SEM (cell line): Measurements from ENCODE around the genes INS and TSPAN32.

GRCh38 chr11:1471292-1471827, 15.2 kb downstream of the MOB2 start:
- PRO-cap = no peak

DNA sequence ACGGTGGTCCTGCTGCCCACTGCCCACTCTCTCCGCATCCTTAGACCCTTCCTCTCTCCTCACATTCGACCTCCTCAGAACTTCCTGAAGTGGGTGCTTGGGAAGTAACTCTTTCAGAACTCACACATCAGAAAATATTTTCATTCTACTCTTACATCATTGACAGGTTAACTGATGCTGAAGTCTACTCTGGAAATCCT, 25.7 kb upstream of the MOB2 start:
- PRO-cap = no peak

GRCh38 chr11:1568426-1569065, 3.5 kb downstream of the DUSP8 start:
- PRO-cap = no peak

DNA sequence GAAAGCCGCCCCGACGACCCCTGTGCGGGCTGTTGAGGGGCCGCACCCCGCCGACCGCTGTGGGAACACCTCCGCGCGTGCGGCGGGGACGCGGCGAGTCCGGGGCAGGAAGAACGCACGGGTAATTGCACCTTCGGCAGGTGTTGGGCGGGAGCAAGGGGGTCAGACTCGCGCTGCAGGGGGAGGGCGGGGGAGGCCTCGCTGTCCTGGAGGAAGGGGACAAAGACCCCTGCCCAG, 795 bp upstream of the DUSP8 start:
- PRO-cap = no peak

DNA sequence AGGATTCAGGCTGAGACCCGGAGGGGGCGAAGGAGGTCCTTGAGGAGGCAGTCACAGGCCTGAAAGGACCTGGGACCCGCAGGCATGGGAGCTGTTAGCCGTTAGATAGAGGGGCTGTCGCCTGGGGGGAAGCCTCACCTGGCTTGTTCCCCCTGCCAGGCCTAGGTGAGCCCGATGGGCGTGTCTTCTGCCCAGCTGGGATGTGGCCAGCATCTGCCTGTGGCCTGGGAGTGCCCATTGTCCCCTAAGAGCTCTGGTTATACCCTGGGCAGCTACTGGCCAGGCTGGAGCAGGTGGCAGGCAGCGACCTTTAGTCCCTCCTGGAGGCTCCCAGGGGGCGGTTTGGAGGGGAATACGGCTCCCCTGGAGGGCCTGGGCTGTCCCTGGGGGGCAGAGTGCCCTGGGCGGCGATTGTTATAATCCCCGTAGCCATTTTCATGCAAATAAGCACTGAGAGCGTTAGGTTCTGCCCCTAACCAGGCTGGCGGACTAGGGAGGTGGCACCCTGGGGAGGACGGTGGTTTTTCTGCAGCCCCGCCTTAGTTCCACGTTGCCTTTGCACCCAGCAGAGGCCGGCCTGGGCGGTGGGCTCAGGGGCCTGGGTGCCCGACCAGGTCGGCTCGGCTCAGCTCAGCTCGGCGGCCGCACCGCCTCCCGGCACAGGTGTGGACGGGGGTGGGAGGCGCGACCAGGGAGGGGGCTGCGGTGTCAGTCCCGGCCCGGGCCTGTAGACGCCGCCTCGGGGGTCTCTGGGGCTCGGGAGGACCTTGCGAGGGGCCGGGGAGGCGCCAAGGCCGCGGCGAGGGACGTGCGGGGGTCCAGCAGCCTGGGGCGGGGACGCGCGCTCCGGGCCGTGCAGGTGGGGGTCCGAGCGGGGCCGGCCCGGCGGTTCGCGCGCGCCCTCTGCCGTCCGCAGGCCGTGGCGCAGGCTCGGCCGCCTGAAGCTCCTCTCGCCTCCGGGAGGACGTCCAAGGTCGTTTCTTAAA, 2.2 kb upstream of the DUSP8 start:
- PRO-cap = no peak

DNA sequence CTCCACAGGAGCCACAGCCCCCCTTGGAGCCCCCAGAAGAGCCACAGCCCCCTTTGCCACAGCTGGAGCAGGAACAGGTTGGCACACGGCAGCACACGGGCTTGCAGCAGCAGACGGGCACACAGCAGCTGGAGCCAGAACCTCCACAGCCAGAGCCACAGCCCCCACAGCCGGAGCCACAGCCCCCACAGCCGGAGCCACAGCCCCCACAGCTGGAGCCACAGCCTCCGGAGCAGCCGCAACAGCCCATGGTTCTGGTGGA, 152 bp downstream of the KRTAP5-1 start:
- PRO-cap = no peak

GRCh38 chr11:1674341-1675282, 22.4 kb upstream of the KRTAP5-6 start:
- PRO-cap = no peak

DNA sequence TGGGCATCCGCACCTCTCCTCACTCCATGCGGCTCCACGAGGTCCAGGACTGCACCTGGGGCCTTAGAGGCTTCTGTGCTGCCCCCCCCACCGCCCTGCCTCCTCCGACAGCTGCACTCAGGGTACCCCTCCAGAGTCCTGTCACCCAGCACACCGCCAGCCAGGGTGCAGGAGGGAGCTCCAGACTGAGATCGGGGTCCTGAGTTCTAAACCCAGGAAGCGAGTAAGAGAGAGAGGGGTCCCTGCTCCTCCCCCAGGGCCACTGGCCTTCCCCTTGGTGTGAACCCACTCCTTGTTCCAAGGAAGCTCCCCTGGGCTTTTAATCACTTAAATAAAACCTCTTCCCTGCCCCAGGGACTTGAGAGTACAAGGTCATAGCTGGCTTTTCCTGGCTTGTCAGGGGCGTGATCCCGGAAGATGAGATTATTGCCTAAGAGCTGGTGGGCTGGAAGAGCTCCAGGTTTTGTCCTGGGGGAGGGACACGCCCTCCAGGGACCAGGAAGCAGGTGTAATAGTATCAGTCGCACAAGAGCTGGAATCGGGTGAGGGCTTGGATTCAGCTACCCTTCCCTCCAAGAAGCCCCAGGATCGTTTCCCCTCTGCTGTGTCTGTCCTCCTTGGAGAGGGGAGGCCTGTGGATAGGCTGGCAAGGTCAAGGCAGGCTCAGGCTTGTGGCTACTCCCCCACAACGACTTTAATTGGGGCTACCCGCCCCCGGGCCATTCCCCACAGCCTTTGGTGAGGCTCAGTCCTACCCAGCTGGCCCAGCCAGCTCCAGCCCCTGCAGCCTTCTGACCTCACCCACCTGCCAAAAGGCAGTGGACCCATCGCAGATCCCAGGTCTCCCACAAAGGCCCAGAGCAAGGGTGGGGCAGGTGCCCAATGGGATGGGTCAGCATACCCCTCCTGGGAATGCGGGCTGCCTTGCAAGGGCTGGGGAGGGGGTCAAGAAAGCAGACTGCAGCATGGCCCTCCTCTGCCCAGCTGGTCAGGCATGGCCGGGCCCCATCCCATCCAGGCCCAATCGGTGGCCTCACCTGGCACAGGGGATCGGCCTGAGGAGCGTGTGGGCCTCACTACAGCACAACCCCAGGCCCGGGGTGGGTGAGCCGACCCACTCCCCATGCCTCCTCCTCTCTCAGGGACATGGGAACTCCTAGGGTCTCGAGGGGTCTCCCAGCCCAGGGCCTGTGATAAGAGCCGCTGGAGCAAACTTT, 1.2 kb downstream of the CTSD start:
- PRO-cap = no peak

DNA sequence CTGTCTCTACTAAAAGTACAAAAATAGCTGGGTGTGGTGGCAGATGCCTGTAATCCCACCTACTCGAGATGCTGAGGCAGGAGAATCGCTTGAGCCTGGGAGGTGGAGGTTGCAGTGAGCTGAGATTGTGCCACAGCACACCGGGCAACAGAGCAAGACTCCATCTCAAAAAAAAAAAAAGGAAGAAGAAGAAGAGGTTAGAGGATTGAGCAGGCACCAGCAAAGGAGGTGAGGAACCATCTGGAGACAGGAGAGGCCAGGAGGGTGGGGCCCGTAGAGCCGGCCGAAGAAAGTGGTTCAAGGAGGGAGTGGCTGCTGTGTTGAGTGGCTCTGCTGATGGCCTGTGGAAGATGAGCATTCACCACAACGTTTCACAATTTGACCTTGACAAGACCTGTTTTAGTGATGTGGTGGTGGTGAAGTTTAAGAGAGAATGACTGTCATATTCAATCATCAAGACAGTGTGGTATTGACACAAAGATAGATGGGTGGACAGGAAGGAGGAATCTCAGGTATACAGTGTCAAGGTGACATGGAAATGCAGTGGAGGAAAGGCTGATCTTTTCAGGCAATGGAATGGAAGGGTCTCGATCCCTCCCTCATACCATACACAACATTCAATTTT, 6.8 kb upstream of the CTSD start:
- PRO-cap = no peak

GRCh38 chr11:1861429-1861708, 8.5 kb downstream of the LSP1 start:
- PRO-cap = no peak

GRCh38 chr11:1864578-1865303, 11.9 kb downstream of the LSP1 start:
- PRO-cap = no peak

DNA sequence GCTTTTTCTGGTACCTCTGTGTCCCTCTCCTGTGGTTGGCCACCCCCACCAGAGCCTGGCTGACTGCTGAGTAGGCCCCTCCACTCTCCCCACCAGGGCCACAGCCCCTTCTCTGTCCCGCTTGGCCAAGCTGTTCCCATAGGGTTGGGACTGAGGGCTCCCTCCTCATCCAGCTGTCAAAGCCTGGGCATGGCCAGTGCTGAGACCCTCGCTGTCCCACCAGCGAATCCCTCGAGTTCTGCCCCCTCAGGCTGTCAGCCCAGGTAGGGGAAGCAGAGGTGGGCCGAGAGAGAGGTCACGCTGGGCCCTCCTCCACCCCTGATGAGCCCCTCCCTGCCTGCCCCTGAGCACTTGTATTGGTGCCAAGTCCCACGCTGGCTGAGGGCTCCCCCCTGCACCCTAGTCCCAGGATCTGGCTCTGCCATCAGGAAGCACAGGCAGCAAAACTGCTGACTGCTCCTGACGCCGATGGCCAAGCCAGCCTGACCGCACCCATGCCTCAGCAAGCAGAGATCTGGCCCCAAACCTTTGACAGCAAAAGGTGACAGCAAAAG, 3.4 kb downstream of the PRR33 start:
- PRO-cap = no peak

DNA sequence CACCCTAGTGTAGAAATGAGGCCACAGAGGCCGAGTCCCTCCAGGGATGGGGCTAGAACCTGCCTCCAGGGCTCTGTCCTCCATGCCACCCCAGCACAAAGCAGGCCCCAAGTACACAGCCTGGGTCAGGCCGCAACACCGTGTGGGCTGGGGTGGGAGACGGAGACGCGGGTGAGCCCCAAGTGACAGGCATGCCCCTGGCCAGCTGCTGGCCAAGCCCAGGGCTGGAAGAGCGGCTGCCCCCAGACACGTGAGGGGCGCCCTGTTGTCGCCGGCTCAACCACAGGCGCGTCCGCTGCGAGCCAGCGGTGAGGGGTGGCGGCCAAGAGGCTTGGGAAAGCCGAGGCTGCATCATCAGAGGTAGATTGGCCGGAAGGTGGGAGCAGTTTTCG, 911 bp downstream of the PRR33 start:
- PRO-cap = no peak

DNA sequence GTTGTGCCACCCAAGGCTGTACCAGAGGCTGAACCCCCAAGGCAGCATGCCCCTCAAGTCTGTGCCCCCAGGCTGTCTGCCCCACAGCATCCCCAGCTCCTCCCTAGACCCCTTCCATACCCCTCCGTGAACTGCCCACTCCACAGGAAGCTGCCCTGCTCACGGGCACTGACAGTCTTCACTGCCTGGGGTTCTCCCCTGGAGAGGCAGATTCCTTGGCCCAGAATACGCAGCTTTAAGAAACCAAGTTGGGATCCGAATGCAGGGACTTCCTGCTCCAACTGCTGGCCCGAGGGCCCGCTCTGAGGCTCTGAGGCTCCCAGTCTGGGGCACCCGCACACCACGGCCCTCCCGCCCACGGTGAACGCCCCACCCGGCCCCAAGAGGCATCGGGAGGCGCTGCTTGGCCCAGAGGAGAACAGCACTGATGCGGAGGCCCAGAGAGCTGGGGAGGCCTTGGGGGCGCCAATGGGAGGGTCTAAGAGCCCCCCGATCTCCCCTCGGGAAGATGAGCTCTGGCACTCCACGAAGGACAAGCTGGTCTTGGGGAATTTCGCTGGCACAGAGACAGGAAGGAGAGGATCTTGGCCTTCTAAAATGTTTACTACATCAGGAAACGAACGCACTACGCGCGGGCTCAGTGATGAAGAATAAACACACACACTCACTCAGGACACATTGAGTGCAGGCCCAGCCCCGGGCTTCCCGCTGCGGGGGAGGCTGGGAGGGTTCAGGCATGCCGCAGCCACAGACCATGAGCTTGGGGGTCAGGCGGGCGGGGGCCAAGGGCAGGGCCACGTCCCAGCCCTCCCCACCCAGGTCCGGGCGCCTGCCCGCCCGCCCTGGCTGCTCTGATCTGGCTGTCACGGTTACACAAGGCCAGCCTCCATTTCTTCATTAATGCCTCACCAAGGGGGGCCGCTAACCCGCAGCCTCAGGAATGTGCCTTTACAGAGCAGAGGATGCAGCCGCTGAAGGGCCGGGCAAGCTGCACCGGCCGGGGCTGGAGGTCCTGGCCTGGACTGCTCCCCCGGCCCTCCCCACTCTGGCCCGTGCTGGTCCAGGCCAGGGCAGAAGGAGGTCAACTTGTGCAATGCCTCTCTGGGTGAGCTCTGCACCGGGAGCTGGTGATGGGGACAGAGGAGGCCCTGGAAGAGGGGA, 42.0 kb downstream of the IGF2 start:
- PRO-cap = no peak

DNA sequence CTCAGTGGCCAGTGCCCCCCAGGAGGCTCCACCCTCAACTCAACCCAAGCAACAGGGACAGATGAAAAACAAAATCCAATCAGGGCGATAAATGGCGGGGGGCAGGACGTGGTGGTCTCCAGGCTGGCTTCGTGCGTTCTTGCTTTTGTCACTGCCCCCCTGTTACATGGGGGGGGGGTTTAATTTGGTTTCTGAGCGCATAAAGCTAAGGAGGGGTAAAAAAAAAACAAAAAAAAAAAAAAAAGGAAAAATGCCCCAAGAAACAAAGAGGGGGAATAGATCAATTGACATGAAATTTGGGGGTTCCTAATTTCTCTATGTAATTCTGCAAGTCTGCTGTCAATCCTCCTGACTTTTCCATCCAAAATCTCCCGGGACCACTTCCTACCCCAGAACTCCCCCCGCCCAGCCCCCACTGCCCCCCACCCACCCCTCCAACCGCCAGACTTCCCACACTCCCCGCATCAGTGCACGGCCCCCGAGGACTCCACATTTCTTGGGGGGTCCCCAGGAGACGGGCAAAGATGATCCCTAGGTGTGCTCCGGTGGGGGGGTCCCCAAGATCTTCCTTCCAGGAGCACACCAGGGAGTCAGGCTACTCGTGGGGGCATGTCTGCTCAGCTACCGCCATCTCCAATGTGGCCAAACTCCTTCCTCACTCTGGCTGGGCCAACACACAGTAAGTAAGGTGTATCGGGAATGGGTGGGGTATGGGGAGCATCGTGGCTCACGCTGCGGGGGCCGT, 8.7 kb downstream of the IGF2 start:
- PRO-cap = no peak

DNA sequence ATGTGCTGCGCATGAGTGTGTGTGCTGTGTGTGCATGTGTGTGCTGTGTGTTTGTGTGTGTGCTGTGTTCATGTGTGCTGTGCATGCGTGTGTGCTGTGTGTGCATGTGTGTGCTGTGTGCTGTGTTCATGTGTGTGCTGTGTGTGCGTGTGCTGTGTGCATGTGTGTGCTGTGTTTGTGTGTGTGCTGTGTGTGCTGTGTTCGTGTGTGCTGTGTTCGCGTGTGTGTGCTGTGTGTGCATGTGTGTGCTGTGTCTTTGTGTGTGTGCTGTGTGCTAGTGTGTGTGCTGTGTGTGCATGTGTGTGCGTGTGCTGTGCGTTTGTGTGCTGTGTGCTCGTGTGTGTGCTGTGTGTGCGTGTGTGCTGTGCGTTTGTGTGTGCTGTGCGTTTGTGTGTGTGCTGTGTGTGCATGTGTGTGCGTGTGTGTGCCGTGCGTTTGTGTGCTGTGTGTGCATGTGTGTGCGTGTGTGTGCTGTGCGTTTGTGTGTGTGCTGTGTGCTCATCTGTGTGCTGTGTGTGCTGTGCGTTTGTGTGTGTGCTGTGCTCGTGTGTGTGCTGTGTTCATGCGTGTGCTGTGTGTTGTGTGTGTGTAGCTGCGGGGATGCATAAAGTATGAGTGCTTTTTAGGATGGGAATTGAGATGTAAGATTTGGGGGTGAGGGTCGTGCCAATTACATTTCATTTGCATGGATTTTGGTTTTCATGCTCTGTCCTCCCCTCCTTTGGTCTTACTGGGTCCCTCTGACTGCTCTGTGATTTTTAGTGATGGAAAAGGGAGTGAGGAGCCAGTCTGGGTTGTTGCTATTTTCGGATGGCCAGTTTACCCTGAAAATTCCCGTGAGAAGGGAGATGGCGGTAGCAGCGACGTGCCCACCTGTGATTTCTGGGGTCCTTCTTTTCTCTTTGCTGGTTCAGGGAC, 7.4 kb downstream of the IGF2 start:
- PRO-cap = no peak

- PRO-cap = no peak
Measured at GRCh38 chr11:2161141-2161360, at the start of gene INS. Gene INS (minus strand): TSS chr11:2161209.

GRCh38 chr11:2301707-2302822, at the start of gene TSPAN32:
Gene TSPAN32 (plus strand): TSS chr11:2302013.
- PRO-cap = no peak

DNA sequence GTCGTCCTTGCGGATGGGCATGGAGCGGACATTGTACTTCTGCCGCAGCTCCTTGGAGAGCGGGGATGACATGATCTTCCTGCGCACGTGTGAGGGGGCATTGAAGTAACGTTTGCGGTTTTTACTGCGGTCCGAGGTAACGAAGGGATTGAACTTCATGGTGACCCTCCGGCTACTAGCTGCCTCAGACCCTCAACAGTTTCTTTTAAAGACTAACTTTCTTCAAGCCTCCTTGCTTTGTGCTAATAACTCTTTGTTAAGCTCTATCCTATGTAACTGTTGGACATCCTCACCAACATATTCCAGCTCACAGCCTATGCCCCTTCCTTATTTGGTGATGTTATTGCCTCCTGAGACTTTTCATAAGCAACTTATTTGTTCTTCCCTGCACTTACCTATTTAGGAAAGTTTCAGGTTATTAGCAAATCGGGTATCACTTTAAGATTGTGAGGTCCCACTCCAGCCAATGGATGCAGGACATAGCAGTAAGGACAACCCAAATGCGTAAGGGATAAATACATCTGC, 33.8 kb downstream of the TSPAN32 start:
- PRO-cap = no peak

- PRO-cap = no peak
Measured at GRCh38 chr11:2367495-2368512, 9.3 kb upstream of the CD81 start.